Left lobe of liver (tissue), 1 donor: ENCODE measurements around the genes AKAP12 and VIP.

- PRO-cap, result no peak
Observed at GRCh38 chr6:150269363-150270345, 99.2 kb upstream of the IYD start.

GRCh38 chr6:150322408-150323320 lies 46.1 kb upstream of the IYD start:
- PRO-cap, result no peak

DNA sequence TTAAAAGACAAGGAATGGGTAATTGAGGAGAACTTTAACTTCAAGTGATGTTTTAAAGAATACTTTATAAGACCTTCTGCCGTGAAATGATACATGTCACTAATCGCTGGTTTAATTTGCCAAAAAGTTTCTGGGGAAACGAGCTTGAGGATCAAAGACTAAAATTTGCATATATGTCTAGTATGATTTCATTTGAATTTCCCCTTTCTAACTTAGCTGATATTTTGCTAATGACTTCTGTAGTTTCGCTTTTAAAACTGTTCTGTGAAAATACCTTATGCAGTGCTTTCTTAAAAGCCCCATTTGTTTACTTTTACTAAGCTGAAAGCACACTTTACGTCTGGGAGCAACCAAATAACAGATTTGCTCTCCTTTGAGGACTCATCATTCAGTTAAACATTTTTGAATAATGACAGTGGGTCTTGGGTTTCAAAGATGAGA lies 33.1 kb downstream of the PLEKHG1 start:
- PRO-cap, result no peak

GRCh38 chr6:150813983-150814279 lies 51.6 kb upstream of the MTHFD1L start:
- PRO-cap, result no peak

DNA sequence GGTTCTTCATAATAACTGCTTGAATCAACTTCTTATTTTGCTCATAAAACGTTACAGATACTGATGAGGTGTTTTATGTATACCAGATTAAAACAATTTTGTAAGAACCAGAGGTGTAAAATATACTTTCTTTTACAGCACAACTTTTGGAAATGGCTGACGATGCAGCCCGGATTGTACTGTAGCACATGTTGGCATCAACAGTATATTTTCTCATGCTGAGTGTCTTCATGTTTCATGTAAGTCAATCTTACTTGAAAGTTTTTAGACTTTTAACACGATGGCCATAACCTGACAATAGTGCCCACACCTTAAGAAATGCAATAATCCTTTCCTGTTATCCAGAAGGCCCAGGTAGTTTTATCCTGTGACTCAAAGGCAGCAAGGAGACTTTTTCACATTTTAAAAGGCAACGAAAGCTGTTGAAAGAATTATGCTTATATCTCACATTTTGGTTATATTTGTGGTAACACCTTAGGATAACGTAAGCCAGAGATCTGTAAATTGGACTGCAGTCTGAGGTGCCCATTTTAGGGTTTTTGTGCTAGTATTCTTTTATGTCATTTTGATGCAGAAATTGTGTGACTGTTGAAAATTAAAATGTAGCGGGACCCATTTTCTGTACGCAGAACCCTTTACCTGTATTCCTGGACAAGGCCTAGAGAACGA lies 24.5 kb upstream of the MTHFD1L start:
- PRO-cap, result no peak

DNA sequence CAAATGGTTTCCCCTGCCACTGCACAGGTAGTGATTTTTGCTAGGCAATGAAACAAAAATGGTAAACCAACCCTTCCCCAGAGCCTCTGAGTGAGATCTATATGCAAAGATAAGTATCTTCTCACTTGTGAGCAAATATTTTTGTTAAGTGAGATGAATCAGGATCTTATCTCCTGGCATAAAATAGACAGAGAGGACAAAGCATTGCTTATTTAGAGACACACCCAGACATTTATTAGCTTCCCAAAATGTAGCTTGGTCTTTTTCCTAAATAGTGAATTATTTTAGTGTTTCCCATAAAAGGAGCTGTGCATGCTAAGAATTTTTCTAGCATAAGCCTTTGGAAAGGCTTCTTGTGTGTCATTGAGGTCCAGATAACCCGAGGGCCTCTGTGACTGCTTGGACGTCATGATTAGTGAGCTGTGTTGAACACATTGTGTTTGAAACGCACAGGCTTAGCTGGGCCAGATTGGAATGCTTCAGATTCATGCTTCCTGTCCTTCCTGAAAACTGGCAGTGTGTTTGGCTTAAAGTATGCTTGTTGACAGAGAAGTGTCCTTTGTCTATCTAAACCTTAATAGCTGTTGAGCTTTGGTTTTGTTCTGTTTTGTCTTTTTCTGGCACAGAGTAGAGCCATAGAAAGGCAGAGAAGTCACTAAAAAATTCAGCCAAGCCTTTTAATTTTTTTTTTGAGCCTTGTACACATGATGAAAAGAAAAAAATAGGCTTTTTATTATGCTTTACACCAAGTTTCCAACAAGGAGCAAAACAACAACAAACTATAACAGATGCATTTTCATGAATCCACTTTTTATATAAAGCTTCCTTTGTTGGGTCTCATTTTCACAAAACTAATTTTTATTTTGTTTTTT lies 16.6 kb downstream of the MTHFD1L start:
- PRO-cap, result no peak

GRCh38 chr6:151019352-151019791 lies 153.9 kb downstream of the MTHFD1L start:
- PRO-cap, result no peak

DNA sequence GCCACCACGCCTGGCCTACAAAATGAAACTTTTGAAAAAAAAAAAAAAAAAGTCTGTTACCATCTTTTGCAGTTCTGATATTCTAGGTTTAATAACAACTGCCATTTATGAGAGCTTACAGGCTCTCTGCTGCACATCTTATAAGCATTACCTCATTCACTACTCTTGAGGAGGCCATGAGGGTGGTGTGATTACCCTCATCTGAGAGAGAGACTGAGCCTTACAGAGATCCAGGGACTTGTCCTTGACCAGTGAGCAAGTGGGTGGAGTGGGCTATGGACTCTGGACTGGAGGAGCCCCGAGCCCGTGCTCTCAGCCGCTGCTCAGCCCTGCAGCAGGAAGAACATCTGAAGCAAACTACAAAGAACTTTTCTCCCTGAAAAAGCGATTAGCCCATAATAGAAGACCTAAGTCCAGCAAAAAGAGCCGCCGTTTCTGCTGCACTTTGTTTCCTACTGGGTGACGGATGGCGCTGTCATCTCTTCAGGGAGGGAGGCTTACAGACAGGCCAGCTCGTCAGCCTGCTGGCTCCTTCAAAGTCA lies 119.8 kb upstream of the AKAP12 start:
- PRO-cap, result no peak

DNA sequence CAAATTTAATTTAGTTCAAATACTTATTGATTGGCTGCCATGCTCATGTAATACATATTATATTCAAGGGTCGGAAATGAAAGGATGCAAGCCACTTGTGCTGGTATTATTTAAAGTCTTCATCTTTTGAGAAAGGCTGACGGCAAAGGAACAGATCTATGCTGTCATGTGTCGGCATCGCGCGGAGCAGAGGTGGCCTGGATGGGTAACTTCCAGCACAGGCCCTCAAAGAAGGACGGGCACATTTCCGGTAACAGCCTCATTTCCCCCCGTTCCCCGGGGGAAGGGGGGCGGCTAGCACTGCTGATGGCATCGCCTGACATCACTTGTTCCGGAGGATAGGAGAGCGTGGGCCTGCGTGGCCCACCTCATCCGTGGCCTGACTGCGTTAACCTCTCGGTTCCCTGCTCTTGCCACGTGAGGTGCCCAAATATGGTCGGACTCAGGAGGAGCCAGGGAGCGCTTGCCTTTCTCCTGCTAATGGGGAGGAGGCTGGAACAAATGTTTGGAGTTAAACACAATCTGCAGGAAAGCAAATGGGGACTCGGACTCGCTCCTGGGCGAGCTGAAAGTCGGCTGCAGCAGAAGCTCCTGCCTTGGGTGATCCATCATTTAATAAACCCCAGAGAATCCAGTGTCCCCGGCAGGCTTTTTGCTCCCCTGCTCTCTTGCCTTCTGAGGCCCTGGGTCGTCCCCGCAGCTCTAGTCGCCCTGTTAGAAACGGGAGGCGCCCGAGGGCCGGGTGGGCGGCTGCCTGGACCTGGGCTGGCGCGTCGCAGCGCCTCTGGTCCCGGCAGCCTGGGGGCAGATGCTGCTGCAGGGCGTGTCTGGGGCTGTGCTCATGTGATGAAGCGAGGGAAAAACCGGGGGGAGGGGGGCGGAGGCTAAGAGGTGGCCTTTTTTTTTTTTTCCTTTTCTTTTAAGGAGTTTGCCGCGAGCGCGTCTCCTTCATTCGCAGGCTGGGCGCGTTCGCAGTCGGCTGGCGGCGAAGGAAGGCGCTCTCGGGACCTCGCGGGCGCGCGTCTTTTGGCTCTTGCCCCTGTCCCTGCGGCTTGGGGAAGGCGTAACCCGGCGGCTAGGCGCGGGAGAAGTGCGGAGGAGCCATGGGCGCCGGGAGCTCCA lies at the start of gene AKAP12:
Gene AKAP12 (plus strand): TSS at position 508 of the 1,122 bp plus-strand sequence.
- PRO-cap, result unidirectional peak, plus-strand start at position 535 of the sequence; bidirectional peak, plus-strand start at position 951 of the sequence, minus-strand start at position 786 of the sequence

DNA sequence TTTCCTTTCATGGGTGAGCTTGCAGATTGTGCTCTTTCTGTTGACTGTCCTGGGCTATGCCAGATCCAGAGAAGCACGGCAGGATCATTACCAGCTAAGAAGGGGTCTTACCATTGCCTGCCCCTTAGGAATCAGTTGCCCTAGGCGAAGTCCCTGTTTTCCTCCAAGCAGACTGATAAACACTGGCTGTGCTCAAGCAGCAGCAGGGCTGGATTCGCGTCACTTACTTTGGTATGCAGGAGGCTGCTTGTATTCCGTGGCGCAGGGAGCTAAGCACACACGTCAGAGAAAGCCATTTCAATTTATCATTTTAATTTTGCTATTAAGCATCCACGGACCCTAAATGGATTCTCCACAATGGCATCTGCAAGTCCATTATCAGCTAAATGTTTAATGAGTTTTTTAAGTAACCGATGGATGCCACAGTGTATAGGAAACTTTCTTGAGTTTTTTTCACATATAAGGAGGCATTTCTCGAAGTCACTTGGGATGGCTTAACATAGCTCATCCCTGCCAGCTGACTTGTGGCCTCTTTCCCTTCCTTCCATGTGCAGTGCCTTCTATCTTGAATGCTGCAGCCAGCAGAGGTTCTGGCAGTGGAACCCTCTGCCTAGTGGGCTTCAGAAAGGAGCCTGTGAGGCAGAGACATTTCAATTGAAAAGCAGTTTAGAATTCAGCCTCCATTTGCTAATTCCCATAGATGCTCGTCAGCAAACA lies 51.7 kb downstream of the AKAP12 start:
- PRO-cap, result unidirectional peak, minus-strand start at position 174 of the sequence

DNA sequence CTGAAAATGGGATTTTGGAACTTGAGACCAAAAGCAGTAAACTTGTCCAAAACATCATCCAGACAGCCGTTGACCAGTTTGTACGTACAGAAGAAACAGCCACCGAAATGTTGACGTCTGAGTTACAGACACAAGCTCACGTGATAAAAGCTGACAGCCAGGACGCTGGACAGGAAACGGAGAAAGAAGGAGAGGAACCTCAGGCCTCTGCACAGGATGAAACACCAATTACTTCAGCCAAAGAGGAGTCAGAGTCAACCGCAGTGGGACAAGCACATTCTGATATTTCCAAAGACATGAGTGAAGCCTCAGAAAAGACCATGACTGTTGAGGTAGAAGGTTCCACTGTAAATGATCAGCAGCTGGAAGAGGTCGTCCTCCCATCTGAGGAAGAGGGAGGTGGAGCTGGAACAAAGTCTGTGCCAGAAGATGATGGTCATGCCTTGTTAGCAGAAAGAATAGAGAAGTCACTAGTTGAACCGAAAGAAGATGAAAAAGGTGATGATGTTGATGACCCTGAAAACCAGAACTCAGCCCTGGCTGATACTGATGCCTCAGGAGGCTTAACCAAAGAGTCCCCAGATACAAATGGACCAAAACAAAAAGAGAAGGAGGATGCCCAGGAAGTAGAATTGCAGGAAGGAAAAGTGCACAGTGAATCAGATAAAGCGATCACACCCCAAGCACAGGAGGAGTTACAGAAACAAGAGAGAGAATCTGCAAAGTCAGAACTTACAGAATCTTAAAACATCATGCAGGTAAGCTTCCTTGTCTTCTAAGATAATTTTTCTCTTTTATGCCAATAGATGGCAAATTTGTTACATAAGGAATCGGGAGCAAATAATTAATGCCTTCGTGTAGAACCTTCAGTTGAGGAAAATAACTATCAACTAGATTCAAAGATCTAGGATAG lies 38.1 kb downstream of the ZBTB2 start:
- PRO-cap, result no peak

GRCh38 chr6:151389219-151389891 lies 2.0 kb downstream of the ZBTB2 start:
- PRO-cap, result unidirectional peak, plus-strand start at chr6:151389760

GRCh38 chr6:151442353-151442924 lies 9.5 kb downstream of the RMND1 start:
- PRO-cap, result no peak

DNA sequence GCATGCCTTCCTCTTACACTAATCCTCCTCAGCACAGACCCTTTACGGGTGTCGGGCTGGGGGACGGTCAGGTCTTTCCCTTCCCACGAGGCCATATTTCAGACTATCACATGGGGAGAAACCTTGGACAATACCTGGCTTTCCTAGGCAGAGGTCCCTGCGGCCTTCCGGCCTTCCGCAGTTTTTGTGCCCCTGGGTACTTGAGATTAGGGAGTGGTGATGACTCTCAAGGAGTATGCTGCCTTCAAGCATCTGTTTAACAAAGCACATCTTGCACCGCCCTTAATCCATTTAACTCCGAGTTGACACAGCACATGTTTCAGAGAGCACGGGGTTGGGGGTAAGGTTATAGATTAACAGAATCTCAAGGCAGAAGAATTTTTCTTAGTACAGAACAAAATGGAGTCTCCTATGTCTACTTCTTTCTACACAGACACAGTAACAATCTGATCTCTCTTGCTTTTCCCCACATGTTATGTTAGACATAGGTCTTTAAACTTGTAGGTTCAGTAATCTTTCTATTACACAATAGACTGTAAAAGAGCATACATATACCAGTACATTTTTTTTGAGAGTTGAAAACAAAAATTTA lies 3.5 kb downstream of the ARMT1 start:
- PRO-cap, result no peak

DNA sequence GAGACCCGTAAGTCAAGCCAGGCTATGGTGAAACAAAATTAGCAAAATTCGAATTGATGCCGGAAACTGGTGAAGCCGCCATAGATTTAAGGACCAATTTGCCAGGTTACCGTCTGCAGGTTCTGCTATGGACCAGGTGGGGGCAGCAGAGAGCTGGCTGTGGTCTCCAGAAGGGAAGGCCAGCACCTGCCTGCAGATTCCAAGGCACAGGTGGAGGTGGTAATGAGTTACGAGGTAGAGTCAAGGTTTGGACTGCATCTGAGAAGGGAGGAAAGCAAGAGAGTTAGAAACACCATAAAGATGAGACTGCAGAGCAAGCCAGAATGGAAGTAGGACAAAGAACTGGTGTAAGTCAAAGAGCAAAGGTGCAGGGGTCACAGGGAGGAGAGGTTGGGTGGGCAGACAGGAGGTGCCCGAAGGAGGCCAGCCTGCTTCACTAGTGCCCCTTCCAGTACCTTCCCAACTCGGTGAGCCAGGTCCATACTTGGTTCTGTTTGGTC lies 131.7 kb upstream of the ESR1 start:
- PRO-cap, result no peak

DNA sequence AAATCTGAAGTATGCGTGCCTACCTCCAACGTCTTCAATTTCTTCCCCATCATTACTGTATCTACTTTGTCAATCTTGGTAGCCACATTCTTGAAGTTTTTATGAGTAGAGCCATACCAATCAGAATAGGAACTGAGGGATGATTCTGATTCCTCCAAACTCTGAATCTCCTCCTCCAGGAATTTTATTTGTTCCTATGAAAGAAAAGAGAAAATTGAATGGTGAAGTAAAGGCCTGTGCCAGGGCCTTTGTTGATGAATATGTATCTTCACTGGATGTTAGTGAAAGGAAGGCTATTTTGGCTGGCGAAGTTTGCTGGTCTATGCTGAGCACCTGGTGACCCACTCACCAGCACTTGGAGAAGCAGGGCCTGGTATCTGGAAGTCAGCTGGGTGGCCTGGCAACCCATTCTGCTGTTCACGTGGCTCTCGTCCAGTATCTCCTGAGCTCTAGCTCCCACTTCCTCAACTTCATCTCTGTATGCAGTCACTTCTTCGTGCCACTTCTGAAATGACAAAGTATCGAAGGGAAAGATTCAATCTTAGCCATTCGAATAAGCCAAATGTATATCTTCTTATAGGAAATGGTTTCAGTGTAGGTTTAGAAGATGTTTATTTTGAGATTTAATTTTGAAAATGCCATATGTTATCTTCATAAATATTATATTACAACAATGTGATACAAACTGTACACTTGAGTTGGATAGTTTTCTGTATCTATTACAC lies 283.8 kb downstream of the SYNE1 start:
- PRO-cap, result no peak

DNA sequence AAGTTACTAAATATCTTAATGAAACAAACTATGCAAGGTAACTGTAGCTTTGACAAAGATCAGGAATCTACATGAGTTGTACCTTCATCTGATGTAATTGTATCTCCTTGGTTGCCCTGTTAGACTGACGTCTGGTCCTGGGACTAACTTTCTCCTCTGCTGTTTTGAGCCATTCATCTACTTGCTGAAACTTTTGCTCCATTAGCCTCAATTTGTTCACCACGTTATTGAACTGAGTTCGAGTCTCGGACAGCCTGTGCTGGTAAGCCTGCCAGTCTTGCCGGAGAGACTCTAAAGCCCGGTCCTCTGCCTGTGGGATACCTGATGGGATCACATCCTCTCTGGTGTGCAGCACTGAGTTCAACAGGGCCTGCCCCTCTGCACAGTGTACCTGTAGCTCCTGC lies 282.6 kb downstream of the SYNE1 start:
- PRO-cap, result no peak

GRCh38 chr6:152401849-152402322 lies 235.3 kb downstream of the SYNE1 start:
- PRO-cap, result no peak

- PRO-cap, result no peak
Observed at GRCh38 chr6:152696540-152696942, 1.2 kb upstream of the MYCT1 start.

GRCh38 chr6:152750579-152750956 lies at the start of gene VIP:
TSS of gene VIP (plus strand) at chr6:152750797.
- PRO-cap, result no peak